ENCODE data around the gene GBE1.

- RRBS: no CpG with 5 or more reads among the region's 5 CpGs
Measured at GRCh38 chr3:72433928-72435104, 413.9 kb downstream of the SHQ1 start.

DNA sequence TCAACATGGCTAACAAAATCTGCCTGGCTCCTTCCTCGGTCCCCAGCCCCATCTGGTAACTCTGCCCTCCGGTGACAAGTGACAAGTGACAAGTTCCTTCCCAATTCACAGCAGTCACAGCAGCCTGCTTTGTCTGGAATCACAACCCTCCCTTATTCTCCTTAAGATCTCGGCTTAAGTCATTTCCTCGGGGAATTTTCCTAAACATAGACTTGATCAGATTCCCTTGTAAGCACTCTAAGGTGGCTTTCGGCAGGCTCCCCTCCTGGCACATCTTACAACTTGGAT lies 126.6 kb downstream of the SHQ1 start:
- RRBS: no CpG with 5 or more reads among the region's 5 CpGs

DNA sequence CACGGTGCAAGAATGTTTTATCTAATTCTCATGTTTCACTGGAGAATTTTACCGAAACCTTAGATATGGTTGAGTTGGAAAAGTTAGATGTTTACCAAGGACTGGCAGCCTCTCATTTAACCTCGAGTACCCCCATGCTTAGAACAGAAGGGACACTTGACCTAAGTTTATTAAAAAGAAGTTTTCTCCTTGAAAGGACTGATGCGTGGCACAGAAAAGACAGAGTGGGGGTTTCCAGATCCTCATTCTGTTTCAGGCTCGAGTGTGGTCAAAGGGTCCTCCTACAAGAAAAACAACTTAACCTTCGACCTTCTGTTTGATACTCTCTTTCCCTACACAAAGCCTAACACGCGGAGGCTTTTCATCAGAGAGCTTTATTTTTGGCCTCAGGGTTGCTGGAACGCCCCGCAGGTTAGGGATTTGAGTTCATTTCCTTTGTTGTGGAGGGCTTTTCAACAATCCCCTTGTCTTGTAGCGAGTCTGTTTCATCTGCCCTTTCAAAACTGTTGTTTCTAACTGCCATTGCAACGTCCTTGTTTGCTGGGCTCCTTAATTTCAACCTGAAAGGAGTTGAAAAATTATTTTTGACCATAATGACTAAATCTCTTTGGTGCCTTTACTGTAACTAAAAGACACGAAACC lies 1.1 kb downstream of the GXYLT2 start:
- RRBS: no CpG with 5 or more reads among the region's 13 CpGs

DNA sequence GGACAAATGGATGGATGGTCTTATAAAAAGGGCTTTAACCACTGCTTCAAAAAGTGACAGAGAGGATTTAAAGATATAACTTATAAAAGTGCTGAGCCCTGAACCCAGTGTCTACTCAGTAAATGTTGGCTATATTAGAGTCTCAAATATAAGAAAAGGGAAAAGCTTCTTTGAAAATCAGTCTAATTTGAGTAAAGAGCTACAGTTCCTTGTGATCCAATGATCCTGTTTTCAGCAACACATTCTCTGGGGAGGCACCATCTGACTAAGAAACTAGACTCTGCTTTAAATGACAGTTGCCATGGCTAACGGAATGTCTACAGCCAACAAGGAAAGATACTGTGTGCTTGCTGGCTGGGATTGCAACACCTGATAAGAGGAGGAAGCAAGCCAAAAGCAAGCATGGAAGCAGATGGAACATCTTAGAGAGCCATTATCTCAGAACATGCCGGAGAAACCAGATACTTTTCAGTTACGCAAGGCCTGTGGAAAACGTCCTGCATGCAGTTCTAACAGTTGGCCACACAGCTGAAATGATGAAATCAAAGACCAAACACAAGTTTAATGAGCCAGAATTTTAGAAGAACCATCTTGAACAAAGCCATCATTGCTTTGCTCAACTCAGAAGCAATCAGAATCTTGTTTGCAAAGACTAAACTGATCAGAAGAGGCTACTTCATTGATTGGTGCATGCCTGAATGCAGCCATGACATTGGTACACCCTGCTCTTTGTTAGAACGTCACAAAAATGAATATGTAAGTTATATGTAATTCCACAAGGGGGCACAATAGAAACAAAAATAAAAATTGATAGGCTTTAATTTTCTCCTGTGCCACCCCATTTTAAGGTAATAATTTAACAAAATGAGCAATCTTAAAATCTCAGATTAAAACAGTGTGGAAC lies 50.7 kb downstream of the GXYLT2 start:
- RRBS: no CpG with 5 or more reads among the region's 5 CpGs

GRCh38 chr3:72961711-72962303 lies 34.8 kb upstream of the PPP4R2 start:
- RRBS: no CpG with 5 or more reads among the region's 5 CpGs

GRCh38 chr3:72965855-72966166 lies 30.8 kb upstream of the PPP4R2 start:
- RRBS: no CpG with 5 or more reads among the region's 3 CpGs

GRCh38 chr3:73041528-73042137 lies 19.8 kb upstream of the EBLN2 start:
- RRBS: no CpG with 5 or more reads among the region's 3 CpGs

DNA sequence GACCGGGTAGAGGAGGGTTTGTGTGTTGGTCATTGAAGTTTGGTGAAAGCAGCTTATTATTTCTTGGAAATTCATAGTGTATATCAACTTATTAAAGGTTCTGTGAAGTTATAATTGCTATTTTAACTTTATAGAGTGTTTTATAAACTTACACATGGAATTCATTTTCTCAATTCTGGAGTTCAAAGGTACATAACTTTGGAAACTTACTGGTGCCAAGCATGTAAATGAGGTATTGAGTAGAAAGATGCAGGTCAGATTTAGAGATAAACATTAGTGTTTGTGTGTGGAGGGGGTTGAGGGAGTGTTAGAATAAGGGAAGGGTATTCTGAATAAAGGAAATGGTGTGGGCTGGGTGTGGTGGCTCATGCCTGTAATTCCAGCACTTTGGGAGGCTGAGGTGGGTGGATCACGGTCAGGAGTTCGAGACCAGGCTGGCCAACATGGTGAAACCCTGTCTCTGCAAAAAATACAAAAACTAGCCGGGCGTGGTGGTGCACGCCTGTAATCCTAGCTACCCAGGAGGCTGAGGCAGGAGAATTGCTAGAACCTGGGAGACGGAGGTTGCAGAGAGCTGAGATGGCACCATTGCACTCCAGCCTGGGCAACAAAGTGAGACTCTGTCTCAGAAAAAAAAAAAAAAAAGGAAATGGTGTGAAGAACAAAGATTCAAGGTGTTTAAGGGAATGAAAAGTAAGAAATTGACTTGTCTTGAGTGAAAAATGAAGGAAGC lies 2.0 kb upstream of the EBLN2 start:
- RRBS: no CpG with 5 or more reads among the region's 7 CpGs

- RRBS: no CpG with 5 or more reads among the region's 5 CpGs
Measured at GRCh38 chr3:73338896-73339095, 277.3 kb downstream of the EBLN2 start.

GRCh38 chr3:73382638-73383667 lies 241.8 kb downstream of the PDZRN3 start:
- RRBS: no CpG with 5 or more reads among the region's 26 CpGs

DNA sequence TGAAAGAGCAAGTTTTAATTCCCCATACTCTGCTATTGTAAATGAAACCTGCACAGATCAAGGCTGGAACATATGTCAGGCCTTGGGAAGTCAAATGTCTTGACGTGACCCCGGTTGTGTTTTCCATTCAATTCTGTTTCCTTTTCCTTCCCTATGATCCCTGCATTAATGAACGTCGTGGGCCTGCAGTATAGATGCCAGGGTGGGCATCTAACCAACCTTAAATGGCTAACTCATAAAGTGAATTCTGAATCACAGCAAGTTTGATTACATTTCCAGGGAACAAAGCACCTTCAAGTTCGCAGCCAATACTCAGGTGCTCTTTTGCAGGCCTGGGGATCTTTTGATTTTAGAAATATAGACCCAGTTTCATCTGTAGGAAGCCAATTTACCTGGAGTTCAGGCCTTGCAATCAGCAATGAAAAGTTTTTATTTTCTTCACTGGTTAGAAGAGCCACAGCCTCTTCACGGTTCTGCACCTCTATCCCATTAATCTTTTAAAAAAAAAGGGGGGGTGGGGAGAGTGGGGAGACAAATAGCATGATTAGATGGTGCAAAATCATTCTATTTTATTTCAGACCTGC lies 237.1 kb downstream of the PDZRN3 start:
- RRBS: no CpG with 5 or more reads among the region's 6 CpGs

GRCh38 chr3:73504909-73505155 lies 119.9 kb downstream of the PDZRN3 start:
- RRBS: no CpG with 5 or more reads among the region's 2 CpGs

- RRBS: no CpG with 5 or more reads among the region's 14 CpGs
Measured at GRCh38 chr3:73571196-73572032, 53.3 kb downstream of the PDZRN3 start.

DNA sequence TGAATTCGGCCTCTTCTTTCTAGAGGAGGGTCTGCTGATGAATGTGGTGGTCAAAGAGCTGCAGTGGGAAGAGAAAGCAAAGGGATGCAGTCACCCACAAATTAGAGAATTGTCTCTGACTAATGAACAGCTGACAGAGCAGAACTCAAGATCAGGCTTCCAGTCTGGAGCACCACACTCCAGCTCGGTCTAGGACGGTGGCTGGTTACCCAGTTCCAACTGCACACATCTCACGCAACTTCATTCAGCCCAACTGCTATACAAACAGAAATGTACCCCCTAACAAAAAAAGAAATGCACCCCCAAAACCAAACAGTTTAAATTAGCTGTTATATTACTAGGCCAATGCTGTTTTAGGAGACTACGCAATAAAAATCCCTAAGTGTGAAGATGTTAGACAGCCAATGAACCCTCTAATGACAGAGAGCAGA lies 16.7 kb downstream of the PDZRN3 start:
- RRBS: no CpG with 5 or more reads among the region's 5 CpGs

GRCh38 chr3:73625338-73625976 lies 716 bp upstream of the PDZRN3 start:
- RRBS: 24% methylated on average over 2 of the region's 16 CpGs

DNA sequence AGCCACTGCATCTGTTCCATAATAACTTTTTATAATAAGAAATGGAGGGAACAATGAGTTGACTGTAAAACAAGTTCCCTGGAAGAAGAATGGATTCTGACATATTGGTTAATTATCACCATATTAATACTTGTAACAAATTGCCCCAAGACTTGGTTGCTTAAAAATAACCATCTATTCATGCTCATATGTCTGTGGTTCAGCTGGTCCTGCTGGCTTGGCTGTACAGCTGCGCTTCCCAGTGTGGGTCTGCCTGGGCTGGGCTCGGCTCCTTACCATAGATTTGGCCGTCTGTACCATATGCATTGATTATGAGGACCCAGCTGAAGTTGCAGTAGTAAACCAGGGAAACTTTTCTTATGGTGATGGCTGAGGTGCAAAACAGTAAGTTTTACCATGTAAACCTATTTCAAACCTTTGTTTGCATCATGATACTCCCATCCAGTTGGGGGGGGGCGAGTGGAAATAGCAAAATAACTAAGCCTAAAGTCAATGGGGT lies 15.3 kb upstream of the CNTN3 start:
- RRBS: no CpG with 5 or more reads among the region's 4 CpGs

GRCh38 chr3:79352183-79352493 lies 415.7 kb downstream of the ROBO1 start:
- RRBS: no CpG with 5 or more reads among the region's 4 CpGs

- RRBS: 6% methylated on average over 20 of the region's 89 CpGs
Measured at GRCh38 chr3:81760800-81762006, at the start of gene GBE1. Gene GBE1 (minus strand): TSS chr3:81761645.

DNA sequence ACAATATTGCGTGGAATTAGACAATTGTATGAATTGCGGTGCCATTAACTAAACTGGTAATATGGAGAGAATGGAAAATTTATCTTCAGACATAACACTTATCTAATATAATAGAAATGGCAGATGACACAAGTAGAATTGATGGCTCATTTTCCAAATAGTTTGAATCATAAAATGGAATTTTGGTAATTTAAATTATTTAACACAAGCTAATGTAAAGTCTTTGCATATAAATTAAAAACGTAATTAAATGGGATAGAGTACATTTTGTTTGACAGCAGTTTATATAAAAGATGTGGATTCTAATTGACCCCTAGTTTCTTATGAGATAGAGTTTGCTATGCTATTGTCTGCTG lies 716.1 kb upstream of the CADM2 start:
- RRBS: no CpG with 5 or more reads among the region's 3 CpGs

All from islet of Langerhans (tissue), 1 donor.